SJCRH30 (cell line): Measurements from ENCODE around the genes CDRT4, CCDC144A and COPS3.

GRCh38 chr17:15255598-15256298 is 9.4 kb downstream of the PMP22 start:
- RAMPAGE, long total RNA: no peak

DNA sequence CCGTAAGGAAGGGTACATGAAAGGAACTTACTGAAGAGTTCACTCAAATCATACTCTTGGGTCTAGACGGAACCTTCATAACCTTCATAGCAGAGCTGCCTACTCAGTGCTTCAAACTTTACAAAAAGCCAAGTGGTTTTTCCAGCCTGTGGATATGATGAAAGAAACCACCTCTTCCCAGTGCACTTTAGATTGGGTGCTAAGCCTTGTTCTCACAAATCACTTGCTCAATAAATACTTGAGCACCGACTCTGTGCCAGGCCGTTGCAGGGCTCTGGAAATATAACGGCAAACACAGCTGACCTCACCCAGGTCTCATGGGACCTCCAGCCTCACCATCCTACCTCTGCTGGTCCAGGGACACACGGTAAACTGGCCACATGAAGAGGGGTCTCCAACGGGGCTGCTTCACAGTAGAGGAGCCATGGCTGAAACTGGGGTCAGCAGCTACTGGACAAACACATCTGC is 35.6 kb downstream of the CDRT4 start:
- RAMPAGE, long total RNA: no peak

DNA sequence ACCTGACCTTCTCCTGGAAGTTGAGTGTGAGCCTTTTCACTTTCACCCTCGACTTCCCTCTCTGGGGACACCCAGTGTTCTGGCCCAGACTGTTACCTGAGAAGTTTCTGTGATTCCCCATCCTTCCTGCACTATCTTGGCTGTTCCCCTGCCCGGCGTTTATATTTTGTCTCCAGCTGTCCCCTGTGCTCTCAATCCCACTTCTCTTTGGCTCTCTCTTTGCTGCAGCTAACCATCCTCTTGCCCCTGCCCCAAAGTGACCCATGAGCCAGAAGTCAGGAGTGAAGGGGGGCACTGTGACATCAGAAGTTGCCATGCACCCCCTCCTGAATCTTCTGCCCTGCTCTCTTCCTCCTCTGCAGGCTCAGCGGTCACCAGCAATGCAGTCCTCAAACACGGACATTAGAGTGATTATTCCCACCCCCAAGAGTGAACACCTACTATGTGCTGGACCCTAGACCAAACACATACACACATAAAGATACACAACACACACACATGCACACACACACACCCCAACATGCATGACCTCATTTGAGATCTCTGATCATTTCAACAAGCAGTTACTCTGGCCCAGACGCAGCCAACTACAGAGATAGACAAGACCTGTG is at the start of gene CDRT4:
CDRT4 (minus strand) TSS at position 258 of the 611 bp plus-strand sequence.
- RAMPAGE, long total RNA: no peak

- RAMPAGE, long total RNA: no peak
Measured at GRCh38 chr17:15512945-15513387, 45.5 kb upstream of the CDRT4 start.

DNA sequence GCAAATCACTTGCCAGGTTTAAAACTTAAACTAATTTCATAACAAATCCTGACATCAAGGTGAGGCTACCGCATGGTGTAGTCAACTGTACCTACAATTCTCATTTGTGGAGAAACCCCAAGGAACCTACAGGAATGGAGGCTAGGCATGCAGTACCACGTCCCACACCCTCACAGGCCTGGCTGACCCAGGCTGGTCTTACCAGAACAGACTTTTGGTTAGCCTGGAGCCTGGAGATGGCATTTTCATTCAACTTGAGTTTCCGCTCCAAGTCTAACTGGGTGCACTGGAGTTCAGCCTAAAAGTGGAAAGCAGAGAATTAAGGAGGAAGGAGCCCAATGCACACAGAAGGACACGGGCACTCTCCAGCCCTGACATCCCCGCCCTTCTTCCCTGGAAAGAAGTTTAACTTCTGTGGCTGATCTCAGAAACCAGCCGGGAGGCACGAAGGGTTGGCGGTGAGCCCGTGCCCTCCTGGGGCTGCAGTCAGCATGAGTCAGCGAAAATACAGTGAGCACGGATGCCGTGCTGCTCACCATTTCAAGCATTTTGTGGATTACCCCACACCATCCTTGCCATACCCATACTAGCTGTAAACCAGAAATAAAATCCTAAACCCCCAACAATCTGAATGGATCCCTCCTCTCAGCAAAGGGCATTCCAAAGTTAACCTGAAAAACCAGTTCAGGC is 23.2 kb upstream of the FBXW10B start:
- RAMPAGE, long total RNA: no peak

- RAMPAGE, long total RNA: no peak
Measured at GRCh38 chr17:15650625-15651205, 31.2 kb upstream of the FBXW10B start.

- RAMPAGE, long total RNA: no peak
Measured at GRCh38 chr17:16057828-16058187, 58.2 kb downstream of the TTC19 start.

GRCh38 chr17:16298066-16298438 is 55.2 kb downstream of the CENPV start:
- RAMPAGE, long total RNA: no peak

DNA sequence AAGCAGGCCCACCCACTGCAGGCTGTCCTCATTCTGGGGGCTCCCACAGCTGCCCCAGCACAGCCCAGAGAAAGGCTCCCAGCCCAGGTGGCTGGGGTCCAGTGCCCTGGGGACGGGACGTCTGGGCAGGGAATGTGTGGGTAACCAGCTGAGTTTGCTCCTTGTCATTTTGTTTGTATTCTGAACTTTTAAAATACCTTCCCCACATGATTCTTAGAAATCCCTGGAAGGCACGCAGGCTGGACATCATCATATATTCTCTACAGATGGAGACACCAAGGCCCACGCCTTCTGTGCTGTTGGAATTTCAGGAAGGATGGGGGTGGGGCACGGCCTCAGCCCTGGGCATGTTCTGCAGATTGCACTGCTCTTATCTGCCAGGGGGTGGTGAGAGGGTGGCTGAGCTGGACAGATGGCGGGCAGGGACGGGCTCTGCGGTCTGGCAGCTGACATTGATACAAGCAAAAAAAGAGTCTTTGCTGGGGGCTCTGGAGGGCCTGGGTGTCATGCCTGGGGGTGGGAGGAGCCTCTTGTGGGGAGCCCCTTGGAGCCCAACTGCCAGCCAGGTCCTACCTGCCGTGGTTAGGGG is 28.4 kb downstream of the LRRC75A start:
- RAMPAGE, long total RNA: no peak

- RAMPAGE, long total RNA: no peak
Measured at GRCh38 chr17:16690101-16690528, at the start of gene CCDC144A. Gene CCDC144A (plus strand): TSS chr17:16690241.

DNA sequence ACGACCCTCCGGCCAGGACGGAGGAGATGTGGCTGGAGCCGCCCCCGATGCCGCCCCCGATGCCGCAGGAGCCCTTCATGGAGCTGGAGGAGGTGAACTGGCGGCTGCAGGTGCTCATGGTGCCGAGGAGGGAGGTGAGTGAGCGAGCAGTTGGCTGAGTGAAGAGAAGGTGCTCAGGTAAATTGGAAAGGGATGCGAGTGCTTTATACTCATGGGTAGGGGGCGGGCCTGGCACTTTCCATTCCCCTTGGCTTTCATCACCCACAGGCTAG is 132.3 kb downstream of the CCDC144A start:
- RAMPAGE, long total RNA: no peak

- RAMPAGE, long total RNA: no peak
Measured at GRCh38 chr17:16922580-16923287, 49.2 kb downstream of the TNFRSF13B start.

GRCh38 chr17:17081388-17082173 is 39.3 kb downstream of the MPRIP start:
- RAMPAGE, long total RNA: no peak

GRCh38 chr17:17180001-17180753 is 26.0 kb downstream of the PLD6 start:
- RAMPAGE, long total RNA: no peak

- RAMPAGE, long total RNA: no peak
Measured at GRCh38 chr17:17191245-17191862, 14.8 kb downstream of the PLD6 start.

GRCh38 chr17:17203020-17203618 is 3.0 kb downstream of the PLD6 start:
- RAMPAGE, long total RNA: no peak

- RAMPAGE, long total RNA: no peak
Measured at GRCh38 chr17:17215179-17215561, 9.0 kb upstream of the PLD6 start.

DNA sequence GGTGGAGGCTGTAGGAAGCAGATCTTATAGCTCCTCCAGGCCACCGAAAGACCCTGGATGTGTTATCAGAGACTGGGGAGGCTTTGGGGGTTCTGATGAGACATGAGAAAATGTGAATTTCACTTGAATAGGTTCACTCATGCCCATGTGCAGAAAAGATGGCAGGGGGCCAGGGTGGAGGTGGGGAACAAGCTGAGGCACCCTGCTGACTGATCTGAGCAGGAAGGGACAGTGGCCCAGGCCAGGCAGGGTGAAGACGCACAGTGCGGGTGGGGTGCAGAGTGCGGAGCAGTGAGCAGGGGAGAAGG is 8.2 kb downstream of the FLCN start:
- RAMPAGE, long total RNA: no peak

DNA sequence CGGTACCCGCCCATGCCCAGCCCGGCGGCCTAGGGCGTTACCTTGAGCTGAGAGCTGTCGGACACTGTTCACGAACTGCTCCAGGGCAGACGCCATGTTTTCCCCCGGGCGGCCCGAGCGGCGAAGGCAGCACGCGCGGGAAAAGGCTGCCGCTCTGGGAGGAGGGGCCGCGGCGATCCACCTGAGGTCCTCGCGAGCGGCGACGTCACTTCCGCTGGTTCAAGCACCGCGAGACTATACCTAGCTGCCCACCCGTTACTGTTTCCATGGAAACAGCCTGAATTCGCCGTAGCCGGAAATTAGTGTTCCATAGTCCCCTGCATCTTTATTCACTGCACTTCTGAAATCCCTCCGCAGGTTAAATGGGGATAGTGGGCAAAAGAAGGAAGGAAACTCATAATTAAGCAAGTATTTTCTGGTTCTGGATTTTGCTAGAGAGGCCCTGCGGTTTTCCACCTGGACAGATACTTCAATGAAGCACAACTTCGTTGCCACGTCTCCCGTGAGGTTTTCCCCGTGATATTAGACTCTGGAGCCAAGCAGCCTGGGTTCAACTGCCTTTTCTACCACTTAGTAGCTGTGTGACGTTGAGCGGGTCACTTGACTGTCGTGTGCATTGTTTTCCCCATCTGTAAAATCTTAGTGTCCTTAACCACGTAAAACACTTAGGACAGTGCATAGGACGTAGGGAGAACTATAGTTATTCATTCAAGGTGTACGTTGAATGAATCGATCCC is at the start of gene COPS3:
COPS3 (minus strand) TSS at position 156 of the 737 bp plus-strand sequence.
- RAMPAGE, long total RNA: start-site peak on the minus strand centred at position 160 of the sequence, 100 bp wide, 2,971 and 411 reads in 2 replicates

- RAMPAGE, long total RNA: start-site peak on the plus strand at chr17:17385667-17385888, 13 and 9 reads in 2 replicates
Measured at GRCh38 chr17:17385181-17386074, 82.3 kb downstream of the NT5M start.